Kidney (tissue), 2 donors: ENCODE results near the gene ZC3H8.

DNA sequence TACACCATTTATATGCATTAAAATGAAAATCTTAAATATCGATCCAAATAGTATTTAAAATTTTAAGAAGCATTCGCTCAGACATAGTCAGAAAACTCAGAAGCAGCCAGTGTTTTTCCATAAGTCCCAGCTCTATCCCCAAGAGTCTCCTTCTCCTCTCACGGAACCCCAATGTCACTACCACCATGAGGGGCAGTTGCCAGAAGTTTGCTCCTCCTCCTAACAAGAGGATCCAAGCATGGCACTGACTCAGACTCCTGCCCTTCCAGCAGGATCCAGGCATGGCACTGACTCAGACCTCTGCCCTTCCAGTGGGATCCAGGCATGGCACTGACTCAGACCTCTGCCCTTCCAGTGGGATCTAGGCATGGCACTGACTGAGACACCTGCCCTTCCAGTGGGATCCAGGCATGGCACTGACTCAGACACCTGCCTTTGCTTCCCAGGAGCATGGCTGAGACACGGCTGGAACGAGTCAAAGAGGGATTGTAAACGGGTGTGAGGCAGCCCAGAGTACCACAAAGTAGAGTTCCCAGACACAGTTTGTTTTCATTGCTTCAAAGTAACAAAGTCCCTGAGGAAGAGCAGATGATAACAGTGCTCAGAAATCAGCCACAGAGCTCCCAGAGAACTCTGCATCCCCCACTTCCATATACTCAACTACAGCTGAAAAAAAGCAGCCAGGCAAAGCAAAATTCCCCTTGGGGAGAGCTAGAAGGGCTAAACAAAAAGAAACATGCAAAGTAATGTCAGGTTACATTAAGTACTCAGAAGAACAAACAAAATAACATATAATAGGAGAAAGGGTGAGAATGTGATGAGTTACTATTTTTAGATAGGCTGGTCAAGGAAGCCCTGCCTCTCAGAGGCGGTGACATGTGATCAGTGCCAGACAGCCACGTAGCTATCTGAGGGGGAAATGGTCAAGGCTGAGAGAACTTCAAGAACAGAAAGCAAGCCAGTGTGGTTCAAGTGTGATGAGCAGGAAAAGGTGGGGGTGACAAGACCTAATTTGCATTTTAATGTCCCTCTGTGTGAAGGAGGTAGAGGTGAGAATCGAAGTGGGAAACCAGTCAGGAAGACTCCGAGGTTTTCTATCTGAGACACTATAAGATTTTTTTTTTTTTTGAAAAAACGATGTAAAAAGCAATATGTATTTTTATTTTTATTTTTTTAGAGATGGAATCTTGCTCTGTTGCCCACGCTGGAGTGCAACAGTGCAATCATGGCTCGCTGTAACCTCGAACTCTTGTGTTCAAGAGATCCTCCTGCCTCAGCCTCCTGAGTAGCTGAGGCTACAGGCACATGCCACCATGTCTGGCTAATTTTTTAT is 2.9 kb downstream of the BUB1 start:
- PRO-cap: no peak
- RRBS: no CpG with 5 or more reads among the region's 14 CpGs

DNA sequence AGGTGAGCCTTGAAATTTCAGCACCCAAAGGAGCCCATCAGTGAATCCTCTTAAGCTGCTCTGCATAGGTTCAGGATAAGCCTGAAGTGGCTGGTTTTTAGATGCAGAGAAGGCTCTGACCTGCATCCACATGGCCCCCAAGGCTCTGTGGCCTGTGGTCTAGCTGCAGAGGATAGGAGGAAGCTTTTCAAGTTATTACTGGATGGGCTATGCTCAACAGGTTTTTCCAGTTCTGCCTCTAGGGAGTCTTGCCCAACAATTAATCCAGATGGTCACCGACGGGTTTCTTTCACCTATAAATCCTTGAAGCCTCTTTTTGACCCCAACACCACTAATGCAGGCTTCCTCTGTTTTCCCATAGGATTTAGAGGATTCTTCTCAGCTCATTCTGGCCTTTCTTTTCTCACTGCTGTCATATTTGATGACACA is 52.3 kb upstream of the BCL2L11 start:
- PRO-cap: no peak
- RRBS: no CpG with 5 or more reads among the region's 2 CpGs

DNA sequence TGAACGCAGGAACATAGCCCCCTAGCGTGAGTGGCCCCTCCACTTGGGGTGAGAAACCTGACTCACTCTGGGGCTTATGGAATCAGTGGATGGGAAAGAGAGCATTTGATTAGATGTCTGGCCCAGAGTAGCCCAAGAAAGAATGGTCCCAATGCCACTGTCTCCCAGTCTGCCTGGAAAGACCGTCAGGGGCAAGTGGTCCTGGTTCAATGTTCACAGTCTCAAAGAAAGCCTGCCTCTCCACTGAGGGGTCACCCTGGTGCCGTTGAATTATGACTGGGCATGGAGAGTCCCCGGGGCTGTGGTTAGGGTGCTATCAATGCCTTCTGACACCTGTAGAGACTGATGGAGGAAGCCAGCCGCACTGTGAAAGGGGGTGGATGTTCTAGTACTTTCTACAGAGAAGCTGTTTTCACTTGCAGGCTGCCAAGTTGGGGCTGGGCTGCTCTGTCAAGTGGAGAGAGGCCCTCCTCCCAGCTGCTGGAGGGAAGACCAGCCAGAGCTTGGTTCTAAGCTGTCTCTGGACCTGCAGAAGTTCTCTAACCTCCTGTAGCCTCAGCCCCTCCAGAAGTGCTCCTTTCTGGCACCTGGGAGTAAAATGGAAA is 80.4 kb downstream of the BCL2L11 start:
- PRO-cap: no peak
- RRBS: no CpG with 5 or more reads among the region's 6 CpGs

DNA sequence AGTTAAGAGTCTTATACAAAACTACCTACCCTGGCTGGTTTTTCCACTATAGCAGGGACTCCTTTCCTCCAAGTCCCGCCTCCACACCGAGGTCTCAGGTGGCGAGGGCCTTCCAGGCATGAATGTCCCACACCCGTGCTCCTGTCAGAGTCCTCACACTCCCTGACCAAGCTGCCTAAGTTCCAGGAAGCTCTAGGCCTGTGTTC is 293.2 kb downstream of the BCL2L11 start:
- PRO-cap: no peak
- RRBS: no CpG with 5 or more reads among the region's 4 CpGs

DNA sequence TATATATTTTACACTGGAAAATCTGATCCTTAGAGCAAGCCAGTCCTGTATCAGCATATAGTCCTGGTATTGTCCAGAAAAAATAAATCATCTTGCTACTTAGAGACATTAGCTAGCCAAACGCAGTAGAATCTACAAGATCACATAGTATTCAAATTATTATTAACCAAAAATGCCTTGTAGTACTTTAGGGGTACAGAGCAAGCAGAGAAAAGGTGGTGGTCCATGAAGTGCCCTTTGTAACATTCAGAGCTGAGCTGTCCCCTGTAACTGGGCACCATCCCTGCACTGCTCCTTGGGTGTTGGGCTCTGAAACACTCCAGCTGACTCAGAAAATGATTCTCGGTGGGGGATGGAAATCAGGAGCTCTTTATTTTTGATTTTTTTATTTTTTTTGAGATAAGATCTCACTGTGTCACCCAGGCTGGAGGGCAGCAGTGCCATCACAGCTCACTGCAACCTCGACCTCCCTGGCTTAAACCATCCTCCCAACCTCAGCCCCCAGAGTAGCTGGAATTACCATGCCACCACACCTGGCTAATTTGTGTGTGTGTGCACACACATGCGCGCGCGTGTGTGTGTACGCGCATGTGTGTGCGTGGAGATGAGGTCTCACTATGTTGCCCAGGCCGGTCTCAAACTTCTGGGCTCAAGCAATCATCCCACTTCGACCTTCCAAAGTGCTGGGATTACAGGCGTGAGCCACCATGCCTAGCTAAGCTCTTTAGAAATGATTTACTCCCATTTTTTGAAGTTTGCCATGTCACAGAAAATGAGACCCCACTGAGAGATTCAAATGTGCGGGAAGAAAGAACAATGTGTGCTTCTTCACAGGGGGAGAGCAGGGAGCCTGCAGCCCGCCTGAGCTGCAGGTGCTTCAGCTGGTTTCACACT is 342.7 kb downstream of the BCL2L11 start:
- PRO-cap: no peak
- RRBS: no CpG with 5 or more reads among the region's 15 CpGs

GRCh38 chr2:111491251-111491794 is 370.6 kb downstream of the BCL2L11 start:
- PRO-cap: no peak
- RRBS: no CpG with 5 or more reads among the region's 7 CpGs

DNA sequence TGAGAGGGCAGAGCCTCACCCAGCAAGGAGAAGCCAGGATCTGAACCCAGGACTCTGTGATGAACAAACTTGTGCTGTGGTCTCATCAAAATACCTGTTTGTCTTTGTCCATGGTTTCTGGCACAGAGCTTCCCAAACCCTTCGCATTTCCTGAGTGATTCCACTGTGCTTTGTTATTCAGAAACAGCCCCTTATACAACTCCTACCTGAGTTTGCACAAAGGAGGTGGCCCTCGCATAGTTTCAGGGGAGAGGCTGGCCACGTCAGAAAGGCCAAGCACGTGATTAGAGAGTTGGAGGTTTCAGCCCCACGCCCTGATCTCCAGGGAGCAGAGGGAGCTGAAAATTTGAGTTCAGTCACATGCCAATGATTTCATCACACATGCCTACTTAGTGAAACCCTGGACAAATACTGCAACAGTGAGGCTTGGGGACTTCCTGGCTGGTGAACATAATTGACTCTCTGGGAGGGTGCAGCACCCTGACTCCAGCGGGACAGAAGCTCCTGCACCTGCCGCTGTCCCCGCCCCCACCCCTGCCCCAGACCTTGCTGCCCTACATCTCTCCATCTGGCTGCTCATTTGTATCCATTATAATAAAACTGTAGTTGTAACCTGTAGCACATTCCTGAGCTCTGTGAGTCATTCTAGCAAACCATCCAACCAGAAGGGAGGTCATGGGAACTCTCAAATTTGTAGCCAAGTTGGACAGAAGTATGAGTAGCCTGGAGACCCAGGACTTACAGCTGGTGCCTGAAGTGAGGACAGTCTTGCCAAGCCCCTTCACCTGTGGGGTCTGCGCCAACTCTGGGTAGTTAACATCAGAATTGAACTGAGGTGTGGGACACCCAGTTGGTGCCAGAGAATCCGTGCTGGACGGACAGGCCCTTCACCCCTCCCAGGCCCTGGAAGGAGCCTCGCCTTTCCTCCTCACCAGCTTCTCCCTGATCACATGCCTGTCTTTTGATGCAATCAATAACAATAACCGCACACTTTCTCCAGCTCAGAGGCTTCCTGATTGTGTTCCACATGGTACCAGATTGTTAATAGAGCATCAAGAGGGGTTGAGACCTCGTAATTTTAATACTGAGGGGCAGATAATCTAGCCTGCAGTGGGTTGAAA is 224.4 kb downstream of the ANAPC1 start:
- PRO-cap: bidirectional peak, plus-strand start at position 416 of the sequence, minus-strand start at position 147 of the sequence
- RRBS: no CpG with 5 or more reads among the region's 14 CpGs

GRCh38 chr2:111897735-111898175 is 652 bp upstream of the MERTK start:
- PRO-cap: unidirectional peak, plus-strand start at chr2:111898019
- RRBS: under 1% methylated on average over 13 of the region's 31 CpGs

GRCh38 chr2:111900918-111901414 is 2.6 kb downstream of the MERTK start:
- PRO-cap: no peak
- RRBS: no CpG with 5 or more reads among the region's 4 CpGs

DNA sequence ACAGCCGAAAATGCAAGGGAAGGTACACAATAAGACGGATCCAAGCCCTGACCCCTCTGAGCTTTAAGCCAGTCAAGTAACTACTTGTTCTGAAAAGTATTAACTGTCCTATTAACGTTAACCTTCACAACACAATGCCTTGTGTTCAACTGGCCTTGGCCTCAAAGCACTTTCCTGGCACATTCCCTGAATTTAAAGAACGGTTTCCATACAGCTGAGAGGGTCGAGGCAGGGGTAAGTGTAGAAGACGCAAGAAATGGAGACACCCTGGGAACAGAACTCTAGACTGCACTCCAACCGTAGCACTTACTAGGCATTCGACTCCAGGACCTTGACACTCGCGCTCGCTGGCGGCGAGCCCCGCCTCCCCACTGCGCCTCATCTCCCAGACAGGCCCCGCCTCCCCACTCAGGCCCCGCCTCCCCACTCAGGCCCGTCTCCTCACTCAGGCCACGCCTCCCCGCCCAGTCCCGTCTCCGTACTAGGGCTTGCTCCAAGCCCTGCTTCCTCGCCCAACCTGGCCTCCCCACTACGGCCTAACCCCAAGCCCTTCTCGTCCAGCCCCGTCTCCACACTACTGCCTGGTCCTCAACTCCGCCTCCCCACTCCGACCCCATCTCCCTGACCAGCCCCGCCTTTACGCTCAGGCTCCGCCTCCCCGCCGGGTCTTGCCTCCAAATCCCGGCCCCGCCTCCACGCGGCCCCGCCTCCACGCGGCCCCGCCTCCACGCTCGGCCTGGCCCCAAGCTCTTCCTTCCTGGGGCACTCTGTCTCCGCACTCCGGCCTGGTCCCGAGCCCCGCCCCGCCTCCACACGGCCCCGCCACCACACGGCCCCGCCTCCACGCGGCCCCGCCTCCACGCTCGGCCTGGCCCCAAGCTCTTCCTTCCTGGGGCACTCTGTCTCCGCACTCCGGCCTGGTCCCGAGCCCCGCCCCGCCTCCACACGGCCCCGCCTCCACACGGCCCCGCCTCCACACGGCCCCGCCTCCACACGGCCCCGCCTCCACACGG is 869 bp upstream of the TMEM87B start:
- PRO-cap: unidirectional peak, minus-strand start at position 308 of the sequence
- RRBS: 0% methylated on average over 7 of the region's 71 CpGs

DNA sequence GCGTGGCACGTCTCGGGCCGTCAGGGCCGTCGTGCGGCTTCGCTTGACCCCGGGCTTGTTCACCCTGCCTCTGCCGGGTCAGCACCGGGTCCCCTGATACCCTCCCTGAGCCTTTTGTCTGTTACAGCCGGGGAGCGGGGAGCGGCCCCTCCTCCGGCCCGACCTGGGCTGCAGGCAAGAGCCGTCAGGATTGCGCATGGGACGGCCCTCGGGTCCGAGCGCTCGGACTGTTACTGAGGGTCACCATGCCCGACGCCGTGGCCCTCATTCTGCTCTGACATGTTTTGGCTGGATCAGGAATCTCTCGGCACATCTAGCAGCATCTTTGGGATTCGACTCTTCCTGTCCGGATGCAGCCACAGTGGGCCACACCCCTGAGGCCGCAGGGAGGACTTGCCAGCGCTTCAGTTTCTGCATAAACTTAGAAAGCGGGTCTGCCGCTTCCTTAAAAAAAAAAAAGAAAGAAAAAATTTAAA is 749 bp downstream of the TMEM87B start:
- PRO-cap: no peak
- RRBS: 0% methylated on average over 6 of the region's 33 CpGs

DNA sequence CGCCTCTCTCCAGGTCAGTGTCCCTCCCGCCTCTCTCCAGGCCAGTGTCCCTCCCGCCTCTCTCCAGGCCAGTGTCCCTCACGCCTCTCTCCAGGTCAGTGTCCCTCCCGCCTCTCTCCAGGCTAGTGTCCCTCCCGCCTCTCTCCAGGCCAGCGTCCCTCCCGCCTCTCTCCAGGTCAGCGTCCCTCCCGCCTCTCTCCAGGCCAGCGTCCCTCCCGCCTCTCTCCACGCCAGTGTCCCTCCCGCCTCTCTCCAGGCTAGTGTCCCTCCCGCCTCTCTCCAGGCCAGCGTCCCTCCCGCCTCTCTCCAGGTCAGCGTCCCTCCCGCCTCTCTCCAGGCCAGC is 1.1 kb downstream of the FBLN7 start:
- PRO-cap: no peak
- RRBS: no CpG with 5 or more reads among the region's 19 CpGs

GRCh38 chr2:112155514-112155907 is 17.3 kb downstream of the FBLN7 start:
- PRO-cap: no peak
- RRBS: 42% methylated on average over 4 of the region's 9 CpGs

GRCh38 chr2:112190518-112190717 is 52.2 kb downstream of the FBLN7 start:
- PRO-cap: no peak
- RRBS: no CpG with 5 or more reads among the region's 1 CpG

- PRO-cap: bidirectional peak, plus-strand start at chr2:112255140, minus-strand start at chr2:112255042
- RRBS: 2% methylated on average over 42 of the region's 70 CpGs
Observed at GRCh38 chr2:112254216-112255281, at the start of gene ZC3H8. Gene ZC3H8, minus strand, starts transcription at chr2:112255042.

GRCh38 chr2:112259376-112259766 is 4.5 kb upstream of the ZC3H8 start:
- PRO-cap: no peak
- RRBS: no CpG with 5 or more reads among the region's 10 CpGs

DNA sequence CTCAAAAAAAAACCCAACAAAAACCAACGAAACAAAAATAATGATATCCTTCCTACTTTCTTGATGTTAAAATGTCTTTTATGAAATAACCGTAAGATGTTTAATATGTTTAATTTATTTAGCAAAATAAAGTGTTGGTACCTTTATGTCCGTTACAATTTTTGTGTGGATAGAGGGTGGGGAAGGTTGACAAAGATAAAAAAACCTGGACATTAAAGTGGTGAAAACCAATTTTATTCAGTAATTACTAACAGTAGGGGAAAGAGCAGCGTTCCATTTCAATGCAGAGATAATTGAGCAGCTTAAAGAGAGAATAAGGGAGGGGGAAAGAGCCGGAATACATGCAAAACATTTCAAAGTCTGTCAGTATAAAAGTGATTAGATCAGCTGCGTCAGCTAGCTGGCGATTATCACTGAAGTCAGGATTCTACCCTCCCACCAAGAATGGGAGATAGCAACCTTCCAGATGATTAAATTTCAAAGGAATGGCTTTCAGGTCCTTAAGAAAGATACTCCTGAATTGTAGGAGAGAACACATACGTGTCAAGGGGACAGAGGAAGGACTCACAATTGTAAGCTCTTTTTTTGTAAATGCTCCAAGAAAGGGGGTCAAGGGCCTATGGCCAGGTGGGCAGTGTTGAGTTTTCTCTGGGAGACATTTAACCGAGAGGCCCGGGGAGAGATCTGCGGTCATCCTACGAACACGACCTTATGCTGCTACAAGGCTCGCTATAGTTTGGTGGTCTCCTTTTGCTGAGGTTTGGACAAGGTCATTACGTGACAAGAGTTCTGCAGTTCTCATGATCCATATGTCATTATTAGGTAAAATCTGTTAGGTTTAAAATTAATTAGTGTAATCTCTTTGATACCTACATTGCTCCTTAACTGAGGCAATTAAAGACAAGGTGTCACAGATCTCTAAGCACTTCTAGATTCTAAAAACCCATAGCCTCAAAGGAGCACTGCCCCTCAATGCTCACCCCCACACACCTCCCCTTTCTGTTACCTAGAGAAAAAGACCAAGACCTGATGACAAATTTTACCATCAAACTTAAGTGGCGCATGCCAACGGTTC is 2.6 kb upstream of the ZC3H6 start:
- PRO-cap: no peak
- RRBS: no CpG with 5 or more reads among the region's 17 CpGs

DNA sequence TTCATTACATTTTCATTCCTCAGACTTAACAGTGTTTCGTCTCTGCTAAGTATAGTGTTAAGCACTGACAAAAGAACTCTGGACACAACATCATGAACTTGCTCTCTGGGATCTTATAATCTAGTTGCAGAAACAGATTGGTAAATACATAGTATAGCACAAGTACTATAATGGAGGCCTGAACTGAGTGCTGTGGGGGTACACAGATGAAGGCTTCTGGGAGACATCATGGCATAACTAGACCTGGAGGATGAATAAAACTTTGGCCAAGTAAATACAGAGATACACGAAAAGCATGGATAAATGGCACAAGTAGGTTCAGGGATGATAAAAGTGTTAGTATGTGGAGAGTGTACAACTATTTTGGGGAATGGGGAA is 5.0 kb downstream of the ZC3H6 start:
- PRO-cap: no peak
- RRBS: no CpG with 5 or more reads among the region's 2 CpGs

- PRO-cap: no peak
- RRBS: no CpG with 5 or more reads among the region's 1 CpG
Observed at GRCh38 chr2:112317454-112317801, 42.0 kb downstream of the ZC3H6 start.

- PRO-cap: no peak
- RRBS: no CpG with 5 or more reads among the region's 10 CpGs
Observed at GRCh38 chr2:112493796-112494480, 12.0 kb downstream of the TTL start.